BJ (cell line): ENCODE measurements around a stretch of chr6.

DNA sequence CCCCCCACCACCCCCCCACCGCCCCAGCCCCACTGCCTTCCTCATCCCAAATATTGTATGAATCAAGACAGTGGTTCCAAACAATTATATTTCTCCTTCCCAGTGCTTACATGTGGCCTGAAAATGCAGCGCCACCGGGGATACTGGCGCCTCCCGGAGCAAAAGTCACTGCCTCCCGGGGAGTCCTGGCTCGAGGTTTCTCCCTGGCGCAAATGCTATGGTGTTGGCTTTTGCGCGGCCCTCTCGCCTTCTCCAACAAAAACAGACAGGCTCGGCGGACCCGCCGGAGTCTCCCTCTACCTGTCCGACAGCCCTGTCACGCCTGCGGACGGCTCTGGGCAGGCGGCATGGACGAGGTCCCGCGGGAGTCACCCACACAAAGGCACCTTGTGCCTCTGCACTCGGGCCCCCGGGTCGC lies 1.2 kb downstream of the CNKSR3 start:
- CAGE, long polyA plus RNA: no peak
- RRBS: 1% methylated on average over 7 of the region's 26 CpGs

- CAGE, long polyA plus RNA: no peak
- RRBS: no CpG with 5 or more reads among the region's 5 CpGs
Observed at GRCh38 chr6:154512127-154512765, 1.8 kb upstream of the CNKSR3 start.

DNA sequence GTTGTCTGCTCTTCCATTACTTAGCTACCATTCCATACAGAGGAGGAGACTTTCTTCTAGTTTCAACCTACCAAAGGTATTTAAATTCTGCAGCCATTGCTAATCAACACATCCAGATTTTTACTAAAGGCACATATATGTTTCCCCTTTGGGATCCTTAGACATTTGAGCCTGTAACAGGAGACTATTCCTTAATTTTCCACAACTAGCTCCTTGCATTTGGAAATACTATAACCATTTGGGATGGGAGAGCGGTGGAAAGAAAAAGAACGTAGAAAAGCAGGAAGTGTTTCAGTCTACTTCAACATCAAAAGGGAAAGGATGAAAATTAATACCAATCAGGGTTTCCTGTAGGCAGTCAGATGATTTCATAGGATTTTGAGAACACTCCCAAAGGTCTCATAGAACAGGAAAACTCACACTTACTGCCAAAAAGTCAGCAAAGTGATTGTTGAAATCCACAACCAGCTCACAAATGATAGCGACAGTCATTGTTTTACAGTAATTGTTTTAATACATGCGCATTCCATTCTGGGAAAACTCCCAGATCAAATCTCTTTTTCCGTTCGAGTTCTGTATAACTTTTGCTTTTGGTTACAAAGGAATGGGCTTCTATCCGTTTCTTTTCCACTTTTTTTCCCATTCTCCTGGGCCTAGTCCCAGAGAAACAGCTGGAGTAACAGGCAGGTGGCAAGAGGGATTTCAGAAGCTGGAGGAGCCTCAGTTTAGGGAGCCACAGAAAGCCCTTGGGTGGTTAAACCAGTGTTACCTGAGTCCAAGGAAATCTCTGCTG lies 5.3 kb upstream of the CNKSR3 start:
- CAGE, long polyA plus RNA: no peak
- RRBS: no CpG with 5 or more reads among the region's 7 CpGs

DNA sequence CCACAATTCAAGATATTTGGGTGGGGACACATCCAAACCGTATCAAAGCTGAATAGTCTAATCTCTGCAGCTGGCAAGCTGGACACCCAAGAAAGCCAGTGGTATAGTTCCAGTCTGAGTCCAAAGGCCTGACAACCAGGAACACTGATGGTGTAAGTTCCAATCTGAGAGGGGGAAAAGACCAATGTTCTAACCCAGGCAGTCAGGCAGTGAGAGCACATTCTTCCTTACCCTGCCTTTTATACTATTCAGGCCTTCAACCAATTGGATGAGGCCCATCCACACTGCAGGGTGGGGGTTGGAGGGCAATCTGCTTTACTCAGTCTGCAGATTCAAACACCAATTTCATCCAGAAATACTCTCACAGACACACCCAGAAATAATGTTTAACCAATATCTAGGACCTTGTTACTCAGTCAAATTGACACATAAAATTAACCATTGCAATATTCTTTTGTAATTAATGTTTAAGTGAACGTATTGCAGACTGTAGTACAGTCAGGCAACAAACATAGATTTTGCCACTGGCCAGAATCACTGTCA lies 18.1 kb upstream of the CNKSR3 start:
- CAGE, long polyA plus RNA: no peak
- RRBS: no CpG with 5 or more reads among the region's 2 CpGs

DNA sequence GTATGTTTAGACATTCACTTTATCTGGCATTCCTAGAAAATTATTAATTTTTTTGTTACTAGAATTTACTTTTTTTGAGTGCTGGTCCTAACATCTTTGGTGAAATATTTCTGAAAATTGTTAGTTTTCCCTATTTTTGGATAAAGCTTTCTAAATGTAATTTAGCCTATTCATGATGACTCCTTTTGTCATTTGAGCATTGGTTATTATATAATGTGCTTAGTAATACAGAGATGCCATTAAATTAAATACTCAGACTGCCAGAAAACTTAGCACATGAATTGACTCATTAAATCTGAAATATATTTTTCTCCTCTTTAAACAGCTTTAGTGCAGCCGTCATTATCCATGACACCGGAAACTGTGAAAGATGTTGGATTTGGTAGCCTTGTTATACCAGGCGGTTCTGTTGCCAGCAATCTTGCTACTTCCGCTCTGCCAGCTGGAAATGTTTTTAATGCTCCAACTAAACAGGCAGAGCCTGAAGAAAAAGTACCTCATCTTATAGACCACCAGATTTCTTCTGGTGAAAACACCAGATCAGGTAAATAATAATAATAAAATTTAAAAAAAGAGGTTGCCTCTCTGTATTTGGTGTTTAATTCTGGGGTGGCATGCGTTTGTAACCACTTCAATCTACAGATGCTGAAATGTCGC lies 97.5 kb downstream of the SCAF8 start:
- CAGE, long polyA plus RNA: no peak
- RRBS: no CpG with 5 or more reads among the region's 6 CpGs

- CAGE, long polyA plus RNA: no peak
- RRBS: no CpG with 5 or more reads among the region's 17 CpGs
Observed at GRCh38 chr6:155121452-155122416, 126.6 kb downstream of the TIAM2 start.

DNA sequence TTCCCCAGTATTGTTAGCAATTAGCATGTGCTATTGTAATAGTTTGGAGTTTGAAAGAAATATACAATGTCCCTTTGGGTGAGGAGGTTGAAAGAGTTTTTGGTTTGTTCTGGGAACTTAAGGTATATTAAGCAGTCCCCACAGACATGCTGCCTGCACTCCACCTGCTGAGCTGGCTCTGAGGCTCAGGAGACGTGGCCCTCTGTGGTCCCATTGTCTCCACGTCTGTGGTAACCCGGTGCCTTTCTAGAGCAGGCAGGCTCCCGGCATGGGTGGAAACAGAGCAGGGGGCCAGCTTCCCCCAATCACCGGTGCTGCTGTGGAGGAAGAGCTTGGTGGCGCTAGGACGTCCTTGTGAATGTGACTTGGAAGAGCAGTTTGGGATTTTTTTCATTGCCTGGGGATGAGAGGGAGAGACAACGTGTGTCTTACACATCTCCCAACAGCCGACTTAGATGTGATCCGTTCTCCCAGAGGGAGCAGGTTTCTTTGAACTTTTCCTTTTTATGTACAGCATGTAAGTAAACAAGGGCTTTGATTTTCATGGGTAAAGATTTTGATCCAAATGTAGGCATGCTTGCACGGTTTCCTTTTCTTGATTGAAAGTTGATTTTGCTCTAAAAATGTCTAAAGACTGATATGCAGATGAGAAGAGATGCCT lies 47.1 kb upstream of the CLDN20 start:
- CAGE, long polyA plus RNA: no peak
- RRBS: 14% methylated on average over 1 of the region's 11 CpGs

GRCh38 chr6:155223516-155224538 lies 40.0 kb upstream of the CLDN20 start:
- CAGE, long polyA plus RNA: no peak
- RRBS: no CpG with 5 or more reads among the region's 16 CpGs

DNA sequence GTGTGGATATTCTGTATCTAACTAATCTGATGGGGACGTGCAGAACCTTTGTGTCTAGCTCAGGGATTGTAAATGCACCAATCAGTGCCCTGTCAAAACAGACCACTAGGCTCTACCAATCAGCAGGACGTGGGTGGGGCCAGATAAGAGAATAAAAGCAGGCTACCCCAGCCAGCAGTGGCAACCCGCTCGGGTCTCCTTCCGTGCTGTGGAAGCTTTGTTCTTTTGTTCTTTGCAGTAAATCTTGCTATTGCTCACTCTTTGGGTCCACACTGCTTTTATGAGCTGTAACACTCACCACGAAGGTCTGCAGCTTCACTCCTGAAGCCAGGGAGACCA lies 49.6 kb upstream of the TFB1M start:
- CAGE, long polyA plus RNA: no peak
- RRBS: no CpG with 5 or more reads among the region's 6 CpGs

DNA sequence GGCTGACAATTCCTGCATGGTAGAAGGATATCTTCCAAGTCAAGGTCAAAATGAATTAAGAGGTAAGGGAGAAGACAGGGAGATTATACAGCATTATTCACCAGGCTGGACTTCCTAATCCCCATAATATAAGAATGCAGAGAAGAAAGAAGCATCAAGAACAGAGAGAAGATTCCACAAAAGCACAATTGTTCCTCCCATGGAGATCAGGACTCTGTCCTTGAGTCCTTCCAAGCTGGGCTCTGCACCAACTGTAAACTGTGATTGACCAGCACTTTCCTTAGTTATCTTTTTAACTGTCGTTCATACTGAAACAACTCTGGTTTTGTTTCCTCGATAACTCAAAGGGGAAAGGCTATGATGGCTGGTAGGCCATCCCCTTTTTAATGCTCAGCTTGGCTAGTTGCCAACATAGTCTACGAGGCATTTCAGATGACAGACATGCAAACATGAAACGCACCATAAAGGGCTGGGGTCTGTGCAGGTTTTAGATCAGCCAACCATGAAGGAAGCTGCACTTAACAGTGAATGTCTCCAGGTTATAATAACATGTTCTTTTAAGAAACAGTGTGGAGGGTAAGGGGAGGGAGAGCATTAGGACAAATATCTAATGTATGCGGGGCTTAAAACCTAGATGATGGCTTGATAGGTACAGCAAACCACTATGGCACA lies 497.1 kb upstream of the ARID1B start:
- CAGE, long polyA plus RNA: no peak
- RRBS: no CpG with 5 or more reads among the region's 5 CpGs

- CAGE, long polyA plus RNA: no peak
- RRBS: no CpG with 5 or more reads among the region's 8 CpGs
Observed at GRCh38 chr6:156395923-156396564, 381.1 kb upstream of the ARID1B start.

DNA sequence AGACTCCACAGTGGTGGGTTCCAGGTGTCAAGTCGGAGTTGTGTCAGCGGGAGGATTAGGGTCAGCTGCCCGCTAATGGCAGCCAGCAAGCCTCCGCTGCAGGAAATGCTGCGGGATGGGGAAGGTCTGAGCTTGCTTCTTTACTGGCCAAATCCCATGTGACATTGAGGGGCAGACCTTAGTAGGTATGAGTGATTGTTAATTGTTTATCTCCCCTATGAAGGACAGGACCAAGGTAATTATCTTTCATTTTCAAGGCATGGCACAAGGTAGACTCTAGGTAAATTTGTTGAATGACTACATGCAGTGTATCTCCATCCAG lies 3.6 kb upstream of the ARID1B start:
- CAGE, long polyA plus RNA: no peak
- RRBS: no CpG with 5 or more reads among the region's 5 CpGs

DNA sequence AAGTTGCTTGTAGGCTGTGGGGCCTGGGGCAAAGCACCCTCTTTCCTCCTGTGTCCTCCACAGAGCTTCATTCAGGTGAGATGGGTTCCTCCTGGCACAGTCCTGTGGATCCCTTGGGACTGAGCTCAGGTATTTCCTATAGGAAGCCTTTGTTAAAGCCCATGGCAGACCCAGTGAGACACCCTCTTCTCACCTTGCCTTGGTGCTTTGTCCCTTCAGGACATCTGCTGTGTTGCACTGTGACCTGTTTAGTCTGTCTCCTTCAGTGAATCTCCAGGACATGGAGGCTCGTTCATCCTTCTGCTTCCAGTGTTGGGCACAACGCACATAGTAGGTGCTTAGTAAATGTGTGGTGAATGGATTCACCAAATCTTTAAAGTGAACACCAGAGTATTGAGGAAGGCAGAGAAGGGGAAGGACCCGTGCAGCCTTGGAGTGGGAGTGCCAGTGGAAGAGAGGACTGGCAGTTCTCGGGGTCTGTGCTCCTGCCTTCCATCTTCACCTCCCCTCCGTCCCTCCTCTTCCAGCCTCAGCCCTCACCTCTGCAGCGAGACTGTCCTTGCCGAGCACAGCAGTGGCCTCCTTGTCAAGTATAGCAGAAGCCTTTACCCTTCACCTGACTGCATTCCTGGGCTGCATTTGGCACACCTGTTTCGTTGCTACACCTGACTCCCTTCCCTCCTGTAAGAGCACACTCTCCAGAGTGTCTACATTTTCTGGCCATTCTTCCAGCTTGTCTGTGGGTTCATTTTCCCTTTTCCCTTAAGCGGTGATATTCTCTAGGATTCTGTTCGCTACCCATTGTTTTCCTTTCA lies 49.2 kb downstream of the ARID1B start:
- CAGE, long polyA plus RNA: no peak
- RRBS: no CpG with 5 or more reads among the region's 10 CpGs

GRCh38 chr6:156848551-156849080 lies 71.4 kb downstream of the ARID1B start:
- CAGE, long polyA plus RNA: no peak
- RRBS: 43% methylated on average over 2 of the region's 5 CpGs

GRCh38 chr6:157020728-157021352 lies 243.7 kb downstream of the ARID1B start:
- CAGE, long polyA plus RNA: no peak
- RRBS: under 1% methylated on average over 12 of the region's 43 CpGs

DNA sequence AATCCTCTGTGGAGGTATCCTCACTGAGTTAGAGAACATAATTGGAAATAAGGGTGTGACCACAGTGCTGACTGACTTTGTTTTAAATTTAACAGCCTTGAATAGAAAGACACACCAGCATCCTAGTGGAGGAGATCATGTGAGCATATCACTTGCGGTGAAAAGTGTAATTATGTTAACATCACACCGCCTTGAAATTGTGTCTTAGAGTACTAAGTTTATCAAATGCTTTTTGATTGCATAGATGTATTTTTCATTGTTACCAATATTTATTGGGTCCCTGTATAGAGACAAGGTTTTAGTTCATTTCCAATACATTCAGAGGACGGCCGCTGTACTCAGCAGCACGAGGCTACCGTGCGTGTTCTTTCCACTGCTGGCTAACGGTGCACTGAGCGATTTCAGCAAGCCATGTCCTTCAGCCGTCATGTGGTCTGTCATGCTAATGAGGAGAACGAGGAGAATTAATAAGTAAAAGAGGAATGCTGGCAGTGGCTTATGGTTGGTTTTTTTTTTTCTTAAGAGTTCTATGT lies 253.4 kb downstream of the ARID1B start:
- CAGE, long polyA plus RNA: no peak
- RRBS: no CpG with 5 or more reads among the region's 11 CpGs

DNA sequence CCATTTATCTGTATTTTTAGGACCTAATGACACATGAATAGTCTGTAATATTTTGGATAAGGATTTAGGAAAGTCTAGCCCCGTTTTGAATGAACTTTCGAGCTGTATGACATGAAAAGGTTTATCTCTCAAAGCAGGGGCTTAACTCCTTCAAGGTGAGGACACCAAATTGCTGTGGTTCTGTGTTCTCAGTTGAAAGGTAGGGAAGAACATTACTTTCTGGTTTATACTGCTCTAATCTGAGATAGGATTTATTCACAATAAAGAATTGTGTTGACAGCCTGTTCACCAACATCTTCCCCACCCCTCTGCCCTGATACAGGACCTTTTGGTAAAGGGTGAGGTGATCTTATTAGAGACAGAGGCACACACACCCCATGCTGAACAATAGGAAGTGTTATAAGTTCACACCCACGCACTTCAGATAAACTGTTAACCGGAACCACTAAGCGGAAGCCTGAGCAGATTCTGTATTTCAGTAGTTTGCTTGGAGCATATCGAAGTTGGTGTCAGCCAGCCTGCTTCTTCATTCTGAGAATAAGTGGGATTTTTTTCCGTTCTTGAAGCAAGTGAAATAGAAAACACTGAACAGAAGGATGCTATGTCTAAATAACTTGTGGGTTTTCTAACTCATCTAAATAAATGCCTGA lies 223.3 kb downstream of the TMEM242 start:
- CAGE, long polyA plus RNA: no peak
- RRBS: no CpG with 5 or more reads among the region's 7 CpGs

DNA sequence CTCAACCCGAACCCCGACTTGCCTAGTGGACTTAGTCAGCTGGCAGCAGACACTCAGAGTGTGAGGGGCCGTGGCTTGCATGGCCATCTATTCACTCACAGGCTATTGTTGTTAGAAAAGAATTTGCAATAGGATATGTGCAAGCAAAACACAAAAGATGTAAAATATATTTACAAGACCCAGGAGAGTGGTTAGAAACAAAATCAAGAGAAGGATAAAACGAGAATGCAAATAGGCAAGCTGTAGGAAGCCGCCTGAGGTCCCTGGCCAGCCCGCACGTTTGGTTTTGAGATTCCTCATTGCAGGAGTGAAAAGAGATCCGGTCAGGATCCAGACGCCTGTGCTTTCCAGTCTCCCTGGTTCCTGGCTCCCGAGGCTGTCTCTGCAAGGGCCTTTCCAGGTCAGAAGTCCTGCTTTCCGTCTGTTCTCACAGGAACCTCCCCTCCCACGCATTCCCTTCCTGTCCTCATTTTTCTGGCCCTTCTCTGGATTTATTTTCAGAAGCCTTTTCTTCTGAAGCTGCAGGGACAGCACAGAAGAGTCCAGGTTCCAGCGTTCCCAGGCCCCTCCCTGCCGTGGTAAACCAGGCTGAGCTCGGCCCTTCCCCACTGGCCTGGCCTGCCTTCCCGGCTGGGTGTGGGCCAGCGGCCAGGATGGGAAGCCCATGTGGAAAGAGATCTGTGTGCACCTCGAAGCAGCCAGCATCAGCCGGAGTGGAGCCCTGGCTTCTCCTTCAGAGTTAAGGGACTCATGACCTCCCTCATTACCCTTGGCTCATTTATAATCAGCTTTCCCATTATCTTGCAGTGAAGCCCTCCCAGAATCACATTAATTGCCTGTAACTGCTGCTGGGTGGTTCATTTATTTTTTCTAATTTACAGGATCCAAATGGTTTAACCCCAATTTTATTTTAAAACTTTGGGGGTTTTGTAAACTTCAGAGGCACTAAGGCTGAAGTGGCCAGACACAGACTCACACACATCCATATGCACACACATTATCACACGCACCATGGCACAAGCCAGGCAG lies 53.9 kb downstream of the TMEM242 start:
- CAGE, long polyA plus RNA: no peak
- RRBS: 16% methylated on average over 4 of the region's 20 CpGs

GRCh38 chr6:157273653-157274046 lies 49.7 kb downstream of the TMEM242 start:
- CAGE, long polyA plus RNA: no peak
- RRBS: no CpG with 5 or more reads among the region's 15 CpGs

GRCh38 chr6:157764295-157765064 lies 58.6 kb upstream of the SNX9 start:
- CAGE, long polyA plus RNA: no peak
- RRBS: under 1% methylated on average over 4 of the region's 12 CpGs